Adrenal gland (tissue), 7 donors: ENCODE results near the genes MSH4 and IFI44L.

DNA sequence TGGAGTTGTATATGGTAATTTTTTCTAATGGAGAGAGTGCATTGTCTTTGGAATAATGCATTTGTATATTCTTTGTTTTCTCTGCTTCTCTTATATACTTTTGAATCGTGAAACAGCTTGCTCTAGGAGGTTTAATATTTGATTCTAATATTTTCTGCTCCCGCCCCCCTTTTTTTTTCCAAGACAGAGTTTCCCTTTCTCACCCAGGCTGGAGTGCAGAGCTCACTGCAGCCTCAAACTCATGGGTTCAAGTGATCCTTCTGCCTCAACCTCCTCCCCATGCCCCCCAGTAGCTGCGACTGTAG, 4.6 kb upstream of the LRRC40 start:
- PRO-cap, 3 experiments, result no peak in any of the 3 experiments
- RAMPAGE, long total RNA, 4 experiments, result no peak in any of the 4 experiments
- RRBS, result no CpG with 5 or more reads among the region's 3 CpGs

GRCh38 chr1:70246496-70246973, 25.4 kb downstream of the SRSF11 start:
- PRO-cap, 3 experiments, result no peak in any of the 3 experiments
- RAMPAGE, long total RNA, 4 experiments, result no peak in any of the 4 experiments
- RRBS, result no CpG with 5 or more reads among the region's 3 CpGs

DNA sequence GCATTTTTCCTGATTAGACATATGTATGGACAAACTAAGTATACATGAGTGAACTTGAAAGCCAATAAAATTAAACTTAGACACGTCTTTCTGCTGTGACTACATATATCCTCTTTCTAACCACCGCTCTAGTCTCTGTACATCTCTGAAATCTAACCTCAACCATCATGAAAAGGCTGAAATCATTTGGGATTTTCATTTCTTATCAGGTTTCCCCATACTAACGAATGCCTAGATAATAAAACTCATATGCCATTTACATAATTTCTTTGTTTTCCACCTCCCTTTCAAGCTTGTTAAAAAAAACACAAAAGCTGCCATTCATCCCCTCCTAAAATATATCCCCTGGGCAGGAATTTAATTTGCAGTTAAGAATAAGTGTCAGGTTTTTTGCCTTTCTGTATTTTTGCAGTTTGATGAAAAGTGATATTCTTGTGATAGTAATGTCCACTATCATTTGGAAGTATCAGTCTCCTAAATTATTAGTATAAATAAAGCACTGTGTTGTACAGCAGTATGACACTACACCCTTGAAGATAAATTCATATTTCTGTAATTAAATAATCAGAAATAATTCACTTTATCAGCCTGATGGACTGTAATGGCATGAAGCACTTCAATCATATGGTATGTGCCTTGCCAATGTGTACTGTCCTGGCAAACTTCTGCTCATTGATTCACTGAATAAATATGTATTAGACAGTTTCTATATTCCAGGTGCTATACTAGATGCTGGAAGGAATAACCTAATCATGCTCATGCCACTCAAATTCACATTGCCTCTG, 37.7 kb downstream of the PTGER3 start:
- PRO-cap, 3 experiments, result no peak in any of the 3 experiments
- RAMPAGE, long total RNA, 4 experiments, result no peak in any of the 4 experiments
- RRBS, result no CpG with 5 or more reads among the region's 3 CpGs

GRCh38 chr1:74470761-74471241, 41.6 kb downstream of the LRRC53 start:
- PRO-cap, 3 experiments, result no peak in any of the 3 experiments
- RAMPAGE, long total RNA, 4 experiments, result no peak in any of the 4 experiments
- RRBS, result no CpG with 5 or more reads among the region's 5 CpGs

GRCh38 chr1:75588993-75589196, 22.0 kb downstream of the SLC44A5 start:
- PRO-cap, 3 experiments, result no peak in any of the 3 experiments
- RAMPAGE, long total RNA, 4 experiments, result no peak in any of the 4 experiments
- RRBS, result no CpG with 5 or more reads among the region's 3 CpGs

DNA sequence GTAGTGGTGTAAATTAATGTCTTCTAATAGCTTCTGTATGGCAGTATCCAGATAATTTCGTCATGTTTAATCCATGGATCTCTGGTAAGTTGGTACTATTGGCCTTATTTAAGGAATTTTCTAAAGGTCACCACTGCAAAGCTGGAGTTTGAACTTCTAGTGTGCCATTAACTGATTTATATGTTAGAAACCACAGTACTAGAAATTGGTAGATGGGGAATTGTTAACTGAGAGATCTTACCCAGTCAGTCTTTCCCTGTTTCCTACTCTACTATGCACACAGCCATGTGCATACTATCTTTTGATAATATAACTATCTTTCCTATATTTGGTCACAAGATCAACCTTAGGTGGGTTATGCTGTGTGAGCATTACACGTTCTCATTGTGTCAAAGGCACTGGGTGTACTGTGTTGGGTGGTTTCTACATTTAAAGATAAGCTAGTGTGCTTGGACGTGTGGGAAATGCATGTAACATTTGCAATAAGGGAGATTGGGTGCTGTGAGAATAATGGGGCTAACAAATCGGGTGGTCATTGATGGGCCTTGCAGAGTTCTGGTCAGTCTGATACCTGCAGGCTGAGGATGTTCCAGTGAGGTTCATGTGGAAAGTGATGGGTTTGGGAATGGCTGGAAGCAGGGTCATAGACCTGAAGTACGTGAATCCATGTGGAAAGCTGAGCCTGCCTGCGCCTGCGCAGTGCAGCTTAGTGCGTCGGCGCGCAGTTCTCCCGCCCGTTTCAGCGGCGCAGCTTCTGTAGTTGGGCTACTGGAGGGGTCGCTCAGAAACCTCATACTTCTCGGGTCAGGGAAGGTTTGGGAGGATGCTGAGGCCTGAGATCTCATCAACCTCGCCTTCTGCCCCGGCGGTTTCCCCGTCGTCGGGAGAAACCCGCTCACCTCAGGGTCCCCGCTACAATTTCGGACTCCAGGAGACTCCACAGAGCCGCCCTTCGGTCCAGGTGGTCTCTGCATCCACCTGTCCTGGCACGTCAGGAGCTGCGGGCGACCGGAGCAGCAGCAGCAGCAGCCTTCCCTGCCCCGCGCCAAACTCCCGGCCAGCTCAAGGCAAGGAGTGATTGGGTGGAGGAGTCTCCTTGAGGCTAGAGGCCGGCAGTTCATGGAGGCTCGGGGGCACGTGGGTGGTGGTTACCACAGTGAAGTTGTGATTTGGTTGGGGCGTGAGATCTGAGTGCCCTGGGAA, at the start of gene MSH4:
TSS of gene MSH4 (plus strand) at position 720 of the 1,203 bp plus-strand sequence.
- PRO-cap, 3 experiments, result peak in 1 of 3 experiments; most common plus-strand start position 435 of the sequence (in 1)
- RAMPAGE, long total RNA, 4 experiments, result no peak in any of the 4 experiments
- RRBS, result 63% methylated on average over 5 of the region's 39 CpGs

DNA sequence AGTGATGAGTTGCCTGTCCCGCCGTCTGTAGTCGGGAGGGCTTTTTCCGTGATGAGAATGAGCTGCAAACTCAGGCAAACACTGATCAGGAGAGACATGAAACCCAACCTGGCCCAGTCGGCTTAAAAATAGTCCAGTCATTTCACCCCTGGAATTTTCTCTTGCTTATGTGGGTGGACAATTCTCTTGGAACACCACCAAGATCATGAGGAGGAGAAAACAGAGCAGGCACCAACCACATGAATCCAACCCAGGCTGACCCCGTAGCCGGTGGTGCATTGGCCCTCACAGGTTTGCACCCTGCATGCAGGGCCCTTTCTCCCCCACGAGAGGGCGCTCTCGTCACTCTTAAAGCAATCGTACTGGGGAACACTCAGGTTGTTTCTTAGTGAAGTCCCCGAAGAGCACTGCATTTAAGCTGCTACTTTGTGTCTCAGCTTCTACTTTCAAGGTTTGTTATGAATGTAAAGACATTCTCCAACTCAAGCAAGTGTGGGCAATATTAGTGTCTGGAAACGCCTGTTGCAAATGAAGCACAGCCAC, 79.5 kb downstream of the ST6GALNAC3 start:
- PRO-cap, 3 experiments, result no peak in any of the 3 experiments
- RAMPAGE, long total RNA, 4 experiments, result no peak in any of the 4 experiments
- RRBS, result no CpG with 5 or more reads among the region's 13 CpGs

DNA sequence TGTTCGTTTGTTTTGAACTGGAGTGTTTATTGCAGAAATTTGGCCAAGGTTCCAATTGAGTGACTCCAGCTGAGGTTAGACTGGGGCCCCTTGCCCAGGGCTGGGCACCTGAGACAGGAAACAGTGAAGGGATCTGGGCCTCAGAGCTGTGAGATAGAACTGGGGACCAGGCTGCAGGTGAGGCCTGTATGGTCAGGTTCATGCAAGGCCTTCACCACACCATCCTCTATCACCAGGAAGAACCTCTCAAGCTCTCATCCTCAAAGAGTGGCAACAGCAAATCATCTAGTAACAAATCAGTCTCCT, 278.8 kb downstream of the ST6GALNAC3 start:
- PRO-cap, 3 experiments, result no peak in any of the 3 experiments
- RAMPAGE, long total RNA, 4 experiments, result no peak in any of the 4 experiments
- RRBS, result no CpG with 5 or more reads among the region's 1 CpG

- PRO-cap, 3 experiments, result peak in 1 of 3 experiments; most common plus-strand start chr1:77889453 (in 1)
- RAMPAGE, long total RNA, 4 experiments, result no peak in any of the 4 experiments
- RRBS, result no CpG with 5 or more reads among the region's 7 CpGs
Measured at GRCh38 chr1:77889332-77889649, 867 bp downstream of the NEXN start.

DNA sequence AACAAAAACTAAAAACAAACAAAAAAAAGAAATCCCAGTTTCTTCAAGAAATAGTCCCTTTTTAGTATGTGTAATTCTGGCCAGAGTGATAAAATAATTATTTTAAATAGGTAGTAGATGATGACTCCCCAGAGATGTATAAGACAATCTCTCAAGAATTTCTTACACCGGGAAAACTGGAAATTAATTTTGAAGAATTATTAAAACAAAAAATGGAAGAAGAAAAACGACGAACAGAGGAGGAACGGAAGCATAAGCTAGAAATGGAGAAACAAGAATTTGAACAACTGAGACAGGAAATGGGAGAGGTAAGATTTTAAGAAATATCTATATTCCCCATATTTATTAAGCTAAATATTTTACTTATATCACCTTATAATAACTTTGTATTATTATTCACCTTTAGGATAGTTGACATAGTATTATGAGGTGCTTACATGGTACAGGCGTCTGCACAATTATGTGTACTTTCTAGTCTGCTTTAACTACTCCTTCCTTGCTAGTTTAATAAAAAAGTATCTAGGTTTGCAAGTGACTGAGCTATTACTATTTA, 44.8 kb downstream of the NEXN start:
- PRO-cap, 3 experiments, result no peak in any of the 3 experiments
- RAMPAGE, long total RNA, 4 experiments, result no peak in any of the 4 experiments
- RRBS, result no CpG with 5 or more reads among the region's 5 CpGs

DNA sequence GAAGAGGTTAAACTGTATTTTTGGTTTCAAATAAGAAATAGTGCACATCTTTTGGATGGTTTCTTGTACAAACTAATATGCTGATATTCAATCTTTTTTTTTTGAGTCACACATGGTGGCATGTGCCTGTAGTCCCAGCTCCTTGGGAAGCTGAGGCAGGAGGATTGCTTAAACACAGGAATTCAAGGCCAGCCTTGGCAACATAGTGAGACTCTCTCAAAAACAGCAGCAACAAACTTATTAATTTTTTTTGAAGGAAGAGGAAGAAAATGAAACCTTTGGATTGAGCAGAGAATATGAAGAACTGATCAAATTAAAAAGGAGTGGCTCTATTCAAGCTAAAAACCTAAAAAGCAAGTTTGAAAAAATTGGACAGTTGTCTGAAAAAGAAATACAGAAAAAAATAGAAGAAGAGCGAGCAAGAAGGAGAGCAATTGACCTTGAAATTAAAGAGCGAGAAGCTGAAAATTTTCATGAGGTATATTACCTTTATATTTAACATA, 43.3 kb downstream of the FUBP1 start:
- PRO-cap, 3 experiments, result no peak in any of the 3 experiments
- RAMPAGE, long total RNA, 4 experiments, result no peak in any of the 4 experiments
- RRBS, result no CpG with 5 or more reads among the region's 2 CpGs

DNA sequence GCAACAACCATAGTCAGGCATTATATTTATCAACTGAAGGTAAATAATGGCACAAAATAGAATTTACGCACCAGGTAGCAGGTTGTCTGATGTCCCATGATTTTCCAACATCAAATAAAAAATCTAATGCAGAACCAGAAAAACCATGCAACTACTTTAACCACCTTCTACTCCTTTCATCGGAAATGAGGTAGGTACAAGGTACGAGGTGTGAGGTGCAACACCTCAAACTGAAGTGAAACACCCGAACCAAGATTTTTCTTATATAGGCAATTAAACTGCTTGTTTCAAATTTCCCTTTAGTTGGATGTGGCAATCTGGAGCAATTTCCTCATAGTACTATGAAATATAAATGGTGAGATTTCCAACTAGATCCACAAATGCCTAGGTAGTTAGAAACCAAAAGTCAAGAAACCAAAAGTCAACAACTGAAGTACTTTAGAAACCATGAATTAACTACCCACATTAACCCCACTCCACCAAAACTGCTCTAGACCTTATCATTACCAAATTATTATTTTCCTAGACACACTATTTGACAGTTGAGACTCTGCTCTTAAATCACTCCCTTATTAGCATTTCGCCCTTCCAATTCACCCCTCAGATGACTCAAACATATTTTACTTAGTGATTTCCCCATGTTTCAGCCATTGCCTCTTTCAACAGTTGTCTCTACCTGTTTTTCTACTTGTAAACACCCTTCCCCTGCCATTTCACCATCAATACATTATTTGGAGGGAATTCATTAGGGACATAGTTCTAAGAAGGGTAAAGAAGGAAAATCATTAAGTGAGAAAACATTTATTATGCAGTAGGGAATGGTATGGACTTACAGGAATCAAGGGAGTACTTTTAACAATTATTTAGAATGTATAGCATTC, 37.8 kb downstream of the FUBP1 start:
- PRO-cap, 3 experiments, result no peak in any of the 3 experiments
- RAMPAGE, long total RNA, 4 experiments, result no peak in any of the 4 experiments
- RRBS, result no CpG with 5 or more reads among the region's 5 CpGs

- PRO-cap, 3 experiments, result no peak in any of the 3 experiments
- RAMPAGE, long total RNA, 4 experiments, result no peak in any of the 4 experiments
- RRBS, result no CpG with 5 or more reads among the region's 5 CpGs
Measured at GRCh38 chr1:78223233-78223958, 177.6 kb downstream of the GIPC2 start.

- PRO-cap, 3 experiments, result peak in 3 of 3 experiments; most common plus-strand start chr1:78619923 (in 3); most common minus-strand start chr1:78619858 (in 3)
- RAMPAGE, long total RNA, 4 experiments, result start-site peak on the plus strand in 4 of 4 experiments, at chr1:78620403-78620490 at its widest, 11 to 62 reads per replicate
- RRBS, result no CpG with 5 or more reads among the region's 14 CpGs
Measured at GRCh38 chr1:78619414-78620692, at the start of gene IFI44L. Gene IFI44L, plus strand, starts transcription at chr1:78620448.

GRCh38 chr1:79493682-79494268, 487.2 kb upstream of the ADGRL4 start:
- PRO-cap, 3 experiments, result no peak in any of the 3 experiments
- RAMPAGE, long total RNA, 4 experiments, result no peak in any of the 4 experiments
- RRBS, result no CpG with 5 or more reads among the region's 6 CpGs

DNA sequence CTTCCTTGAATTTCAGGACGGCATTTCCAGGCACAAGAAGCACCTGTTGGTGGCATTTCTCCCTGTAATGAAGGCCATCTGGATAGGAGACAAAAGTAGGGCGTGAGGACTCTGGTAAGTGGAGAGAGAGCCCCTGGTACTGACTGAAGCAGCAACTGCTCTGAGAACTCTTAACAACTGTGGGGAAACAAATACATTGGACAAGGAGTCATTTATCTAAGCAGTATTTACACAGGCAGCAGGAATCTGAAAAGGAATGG, 361.7 kb downstream of the ADGRL2 start:
- PRO-cap, 3 experiments, result no peak in any of the 3 experiments
- RAMPAGE, long total RNA, 4 experiments, result no peak in any of the 4 experiments
- RRBS, result no CpG with 5 or more reads among the region's 2 CpGs

DNA sequence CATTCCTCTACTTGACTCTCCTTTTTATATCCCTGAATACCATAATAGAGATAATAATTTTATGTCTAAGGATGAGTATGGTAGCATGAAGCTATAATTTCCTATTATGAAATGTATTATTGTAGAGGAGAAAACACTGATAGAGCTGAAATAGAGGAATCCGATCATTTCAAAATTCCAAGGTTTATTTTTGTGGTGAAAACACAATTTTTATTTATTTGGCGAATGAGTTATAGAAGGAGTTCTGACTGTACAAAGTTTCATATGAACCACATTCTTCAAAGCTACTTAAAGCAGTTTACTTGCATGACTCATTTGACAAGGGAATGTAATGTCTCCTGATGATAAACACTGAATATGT, 2.2 kb downstream of the PRKACB start:
- PRO-cap, 3 experiments, result peak in 1 of 3 experiments; most common minus-strand start position 266 of the sequence (in 1)
- RAMPAGE, long total RNA, 4 experiments, result no peak in any of the 4 experiments
- RRBS, result no CpG with 5 or more reads among the region's 2 CpGs

- PRO-cap, 3 experiments, result no peak in any of the 3 experiments
- RAMPAGE, long total RNA, 4 experiments, result no peak in any of the 4 experiments
- RRBS, result no CpG with 5 or more reads among the region's 5 CpGs
Measured at GRCh38 chr1:84495884-84496403, 10.2 kb upstream of the SPATA1 start.

- PRO-cap, 3 experiments, result peak in 1 of 3 experiments; most common plus-strand start chr1:84693324 (in 1)
- RAMPAGE, long total RNA, 4 experiments, result no peak in any of the 4 experiments
- RRBS, result no CpG with 5 or more reads among the region's 2 CpGs
Measured at GRCh38 chr1:84693208-84693378, 2.8 kb upstream of the SSX2IP start.

DNA sequence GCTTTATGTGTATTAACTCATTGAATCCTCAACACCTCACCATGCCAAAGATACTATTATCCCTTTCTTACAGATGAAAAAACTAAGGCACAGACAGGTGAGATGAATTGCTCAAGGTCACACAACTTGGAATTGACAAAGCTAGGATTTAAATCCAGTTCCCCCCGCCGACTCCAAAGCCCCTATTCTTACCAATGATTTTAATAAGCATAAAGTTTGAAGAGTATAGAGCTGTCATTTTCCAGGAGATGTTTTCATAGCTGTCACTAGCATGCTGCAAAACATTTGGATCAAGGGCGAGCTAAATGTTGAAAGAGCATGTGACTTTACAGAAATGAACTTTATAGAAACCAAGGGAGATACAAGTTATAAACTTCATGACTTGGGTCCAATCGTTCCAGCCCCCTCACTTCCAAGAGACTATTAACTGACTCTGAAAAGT, 35.7 kb downstream of the LPAR3 start:
- PRO-cap, 3 experiments, result no peak in any of the 3 experiments
- RAMPAGE, long total RNA, 4 experiments, result no peak in any of the 4 experiments
- RRBS, result no CpG with 5 or more reads among the region's 4 CpGs